Colon Carcinoma Metastatic in the Brain (tissue), 2 donors: ENCODE measurements around the gene TMEM63A.

GRCh38 chr1:225677275-225677712 lies 24.4 kb upstream of the ENAH start:
- PRO-cap, 2 experiments = no peak in any of the 2 experiments

DNA sequence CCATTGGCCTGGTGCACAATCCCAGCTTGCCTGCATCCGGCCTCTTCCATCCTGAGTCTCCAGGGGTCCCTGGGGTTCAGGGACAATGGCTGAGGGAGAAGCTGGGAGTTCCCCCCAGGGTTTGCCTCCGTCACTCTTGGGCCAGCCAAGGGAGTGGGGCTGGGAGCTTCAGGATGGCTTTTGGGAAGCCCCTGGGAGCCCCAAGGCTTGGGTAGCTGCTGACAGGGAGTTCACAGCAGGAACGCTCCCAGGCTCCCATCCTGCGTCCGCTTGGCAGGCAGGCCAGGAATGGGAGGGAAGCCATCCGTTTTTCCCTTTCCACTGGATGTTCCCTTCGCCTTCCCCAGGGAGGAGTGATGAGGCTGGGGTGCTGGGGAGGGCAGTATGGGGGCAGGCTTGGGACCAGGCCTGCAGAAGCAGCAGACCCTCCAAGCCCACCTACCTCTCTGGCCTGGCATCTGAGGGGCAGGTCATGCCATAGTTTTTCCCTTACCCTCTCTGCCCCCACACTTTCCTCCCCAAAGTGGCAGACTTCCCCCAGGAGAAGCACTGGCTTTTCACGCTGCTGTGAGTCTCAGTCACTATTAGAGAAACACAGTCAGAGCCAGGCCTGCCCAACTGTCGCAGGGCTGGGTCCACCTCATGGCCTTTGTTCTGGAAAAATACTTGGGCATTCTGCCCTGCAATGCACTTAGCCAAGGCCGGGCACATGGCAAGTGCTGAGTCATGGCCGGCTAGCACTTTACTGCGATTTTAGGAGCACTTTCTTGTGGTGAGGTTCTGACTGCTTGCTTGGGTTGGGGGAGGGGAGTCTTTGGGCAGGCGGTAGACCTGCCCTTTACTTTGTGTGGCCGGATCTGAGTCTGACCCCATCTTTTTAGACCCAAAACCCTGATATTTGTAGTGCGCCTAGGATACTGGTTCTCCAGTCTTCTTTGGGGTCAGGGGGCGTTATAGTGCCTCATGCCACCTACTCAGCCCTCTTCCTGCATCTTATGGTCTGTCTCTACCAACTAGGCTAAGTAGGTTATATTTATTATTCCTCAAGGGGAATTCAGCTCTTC lies 7.5 kb downstream of the EPHX1 start:
- PRO-cap, 2 experiments = peak in 1 of 2 experiments; most common minus-strand start position 576 of the sequence (in 1)

GRCh38 chr1:225875140-225875806 lies 6.9 kb downstream of the TMEM63A start:
- PRO-cap, 2 experiments = peak in 1 of 2 experiments; most common minus-strand start chr1:225875553 (in 1)

GRCh38 chr1:225880979-225881324 lies 1.2 kb downstream of the TMEM63A start:
- PRO-cap, 2 experiments = peak in 2 of 2 experiments; most common plus-strand start chr1:225881244 (in 2)

- PRO-cap, 2 experiments = peak in 2 of 2 experiments; most common plus-strand start chr1:225882426 (in 2); most common minus-strand start chr1:225882369 (in 2)
Measured at GRCh38 chr1:225882206-225882589, at the start of gene TMEM63A. TMEM63A (minus strand) TSS chr1:225882380.

DNA sequence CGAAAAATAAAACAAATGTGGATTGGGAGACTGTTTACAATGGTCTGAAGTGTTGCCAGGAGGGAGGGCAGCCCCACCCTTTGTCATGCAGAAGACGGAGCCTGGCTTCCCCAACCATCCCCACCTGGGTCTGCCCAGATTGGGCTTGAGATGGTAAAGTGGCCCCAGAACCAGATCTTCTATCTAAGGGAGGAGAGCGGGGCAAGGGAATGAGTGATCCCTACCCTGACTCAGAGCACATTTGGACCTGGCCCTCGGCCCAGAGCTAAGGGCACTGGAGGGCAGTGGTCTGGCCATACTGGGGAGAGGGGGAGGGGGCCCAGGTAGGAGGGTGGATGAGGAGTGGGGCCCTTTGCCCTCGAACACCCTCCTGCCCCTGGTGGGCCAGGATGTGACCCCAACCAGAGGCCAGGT lies 1.4 kb upstream of the LEFTY1 start:
- PRO-cap, 2 experiments = no peak in any of the 2 experiments

DNA sequence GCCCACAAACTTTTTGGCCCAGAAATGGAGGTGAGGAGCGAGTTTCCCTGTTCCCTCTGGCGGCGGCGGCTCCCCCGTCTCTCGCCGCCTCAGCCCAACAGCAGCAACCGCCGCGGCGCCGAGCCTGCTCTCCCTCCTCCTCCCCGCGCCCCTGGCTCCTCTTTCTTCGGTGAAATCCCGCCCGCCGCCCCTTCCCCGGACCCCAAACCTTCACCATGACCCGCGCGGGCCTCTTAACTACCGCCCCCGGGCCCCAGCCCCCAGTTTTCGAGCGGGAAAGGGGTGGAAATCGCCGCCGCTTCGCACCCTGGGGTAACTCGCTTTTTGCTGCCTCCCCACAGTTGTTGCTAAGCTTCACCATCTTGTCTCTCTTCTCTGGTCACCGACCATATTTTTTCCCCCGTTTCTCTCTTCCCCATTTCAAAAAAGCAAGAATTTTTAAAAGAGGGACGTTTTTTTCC lies 433 bp downstream of the H3-3A start:
- PRO-cap, 2 experiments = peak in 2 of 2 experiments; most common minus-strand start position 364 of the sequence (in 2)

DNA sequence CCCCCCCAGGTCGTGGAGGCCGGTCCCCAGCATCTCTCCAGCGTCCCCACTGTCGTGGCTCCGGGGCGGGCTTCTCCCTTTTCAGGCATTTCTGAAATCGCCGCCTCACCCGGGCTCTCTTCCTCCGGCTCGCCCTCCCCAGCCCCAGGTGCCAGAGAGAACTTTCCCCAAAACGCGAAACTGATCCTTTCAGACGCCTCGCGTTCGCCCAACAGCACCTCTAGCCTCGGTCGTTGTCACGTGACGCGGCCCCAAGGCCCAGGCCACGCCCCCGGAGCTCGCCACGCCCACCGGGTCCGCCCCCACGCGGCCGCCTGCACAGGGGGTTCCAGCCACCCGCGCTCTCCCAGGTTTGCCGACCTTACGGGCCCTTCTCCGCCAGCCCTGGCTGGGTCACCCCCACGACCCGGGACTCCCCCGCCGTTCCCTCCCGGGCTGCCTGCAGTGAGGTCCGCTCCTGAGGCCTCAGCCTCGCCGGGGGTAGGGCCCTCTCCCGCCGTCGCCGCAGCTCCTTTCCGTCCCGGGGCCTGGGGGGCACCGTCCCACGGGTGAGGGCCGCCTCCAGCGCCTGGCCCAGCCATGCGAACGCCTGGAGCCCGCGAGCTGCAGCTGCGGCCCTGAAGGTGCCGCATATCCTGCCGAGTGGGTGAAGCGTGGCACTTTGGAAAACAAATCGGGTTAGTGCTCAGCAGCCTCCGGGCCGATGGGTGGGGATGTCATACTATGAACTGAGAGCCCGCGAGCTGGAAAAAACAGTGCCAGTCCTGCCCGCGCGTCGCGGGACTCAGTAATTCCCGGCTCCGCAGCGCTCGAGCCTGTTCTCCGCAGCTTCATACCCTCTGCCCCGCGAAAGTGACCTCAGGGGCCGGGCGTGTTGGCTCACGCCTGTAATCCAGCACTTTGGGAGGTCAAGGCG lies 21.0 kb downstream of the H3-3A start:
- PRO-cap, 2 experiments = peak in 2 of 2 experiments; most common plus-strand start position 335 of the sequence (in 1); most common minus-strand start position 235 of the sequence (in 2)

- PRO-cap, 2 experiments = no peak in any of the 2 experiments
Measured at GRCh38 chr1:226100433-226101472, 38.2 kb downstream of the H3-3A start.

DNA sequence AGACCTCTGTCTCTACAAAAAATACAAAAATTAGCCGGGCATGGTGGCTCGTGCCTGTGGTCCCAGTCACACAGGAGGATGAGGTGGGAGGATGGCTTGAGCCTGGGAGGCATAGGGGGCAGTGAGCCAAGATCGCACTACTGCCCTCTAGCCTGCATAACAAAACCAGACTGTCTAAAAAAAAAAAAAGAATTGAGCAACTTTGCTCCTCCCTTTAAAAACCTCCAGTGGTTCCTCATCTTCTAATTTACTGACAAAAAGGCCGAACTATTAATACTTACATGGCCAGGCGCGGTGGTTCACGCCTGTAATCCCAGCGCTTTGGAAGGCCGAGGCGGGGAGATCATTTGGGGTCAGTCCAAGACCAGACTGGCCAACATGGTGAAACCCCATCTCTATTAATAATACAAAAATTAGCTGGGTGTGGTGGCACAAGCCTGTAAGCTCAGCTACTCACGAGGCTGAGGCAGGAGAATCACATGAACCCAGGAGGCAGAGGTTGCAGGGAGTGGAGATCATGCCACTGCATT lies 4.4 kb downstream of the ACBD3 start:
- PRO-cap, 2 experiments = no peak in any of the 2 experiments

DNA sequence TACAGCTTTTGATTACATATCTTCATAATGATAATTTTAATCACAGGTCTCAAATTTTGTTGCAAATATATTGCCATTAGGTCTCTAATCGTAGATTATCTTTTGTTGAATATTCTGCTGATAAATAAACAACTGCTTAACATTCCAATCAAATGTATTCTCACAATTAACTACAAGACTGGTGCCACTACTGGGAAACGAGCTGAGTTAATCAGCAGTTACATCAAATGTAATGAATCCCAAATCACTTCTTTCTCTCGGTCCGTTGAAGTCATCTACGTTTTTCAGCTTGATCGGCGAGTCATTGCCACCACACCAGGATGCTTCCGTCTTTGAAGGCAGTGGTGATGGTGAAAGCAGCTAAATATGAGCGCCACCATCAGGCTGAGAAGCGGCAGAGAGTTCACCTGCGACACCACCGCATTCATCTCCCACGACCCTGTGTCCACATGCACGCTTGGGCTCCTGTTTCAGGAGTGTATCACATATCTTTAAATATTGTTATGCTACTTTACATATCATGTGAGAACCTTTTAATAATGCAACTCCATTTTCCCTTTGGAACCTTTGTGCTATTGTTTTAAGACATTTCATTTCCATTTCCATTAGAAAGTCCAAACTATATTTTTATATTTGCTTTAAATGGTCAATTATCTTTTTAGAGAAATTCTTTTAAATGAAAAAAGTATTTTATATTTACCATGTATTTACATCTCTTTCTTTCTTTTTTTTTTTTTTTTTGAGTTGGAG lies 24.4 kb upstream of the LIN9 start:
- PRO-cap, 2 experiments = no peak in any of the 2 experiments

DNA sequence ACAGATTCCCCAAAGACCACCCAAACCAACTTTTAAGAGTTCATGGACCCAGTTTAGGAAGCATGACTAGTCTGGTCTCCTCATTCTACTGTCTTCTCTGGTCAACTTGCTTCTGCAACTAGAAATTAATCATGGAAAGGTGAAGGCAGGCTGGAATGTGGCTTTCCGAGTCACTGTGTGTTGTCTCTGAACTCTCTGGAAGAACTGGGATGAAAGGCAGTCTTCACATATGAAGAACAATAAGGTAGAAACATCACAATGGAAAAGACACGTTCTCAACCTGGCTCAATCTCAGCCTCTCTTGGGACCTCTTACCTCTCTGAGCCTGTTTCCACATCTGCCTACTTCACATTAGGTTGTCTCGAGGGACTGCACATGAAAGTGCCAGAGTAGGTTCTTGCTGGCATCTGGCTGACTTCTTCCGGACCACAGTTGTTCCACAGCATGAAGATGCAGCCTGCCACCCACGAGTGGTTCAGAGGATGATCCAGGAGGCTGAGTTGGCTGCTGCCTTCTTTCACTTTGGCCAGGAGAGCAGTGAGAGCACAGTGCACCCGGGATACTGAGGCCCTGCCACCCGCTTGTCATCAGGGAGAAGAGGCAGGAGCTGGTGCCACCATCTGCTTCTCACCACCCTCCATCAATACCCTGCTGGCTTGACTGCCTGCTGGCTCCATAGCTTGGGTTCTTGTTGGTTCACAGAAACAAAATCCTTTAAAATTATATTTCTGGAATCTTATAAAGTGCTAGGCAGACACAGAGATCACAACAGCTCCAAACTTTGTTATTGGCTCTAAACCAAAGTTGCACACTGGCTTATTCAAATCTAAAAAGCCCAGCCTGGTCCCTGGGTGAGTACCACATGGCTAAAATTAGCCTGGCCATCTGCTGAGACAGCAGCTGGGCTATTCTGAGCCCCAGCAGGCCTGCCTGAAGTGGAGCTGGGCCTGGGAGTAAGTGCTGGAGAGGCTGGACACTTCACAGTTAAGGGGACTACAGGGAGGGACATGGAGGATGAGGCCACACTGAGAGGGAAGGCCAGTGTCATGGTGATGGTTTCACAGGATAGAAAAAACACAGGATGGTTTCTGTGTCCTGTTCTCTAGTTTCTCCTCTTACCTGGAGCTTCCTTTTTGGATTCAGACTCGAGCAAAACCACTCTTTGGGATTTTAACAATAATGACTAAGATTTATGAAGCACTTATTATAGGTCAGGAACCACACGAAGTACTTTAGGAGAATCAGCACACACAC lies 46.9 kb upstream of the LIN9 start:
- PRO-cap, 2 experiments = no peak in any of the 2 experiments

GRCh38 chr1:226365009-226365208 lies 43.0 kb downstream of the PARP1 start:
- PRO-cap, 2 experiments = no peak in any of the 2 experiments

GRCh38 chr1:226568013-226568800 lies 19.6 kb downstream of the STUM start:
- PRO-cap, 2 experiments = no peak in any of the 2 experiments

GRCh38 chr1:226634597-226635192 lies 86.1 kb downstream of the STUM start:
- PRO-cap, 2 experiments = no peak in any of the 2 experiments

GRCh38 chr1:226678479-226679208 lies 60.4 kb downstream of the ITPKB start:
- PRO-cap, 2 experiments = no peak in any of the 2 experiments

DNA sequence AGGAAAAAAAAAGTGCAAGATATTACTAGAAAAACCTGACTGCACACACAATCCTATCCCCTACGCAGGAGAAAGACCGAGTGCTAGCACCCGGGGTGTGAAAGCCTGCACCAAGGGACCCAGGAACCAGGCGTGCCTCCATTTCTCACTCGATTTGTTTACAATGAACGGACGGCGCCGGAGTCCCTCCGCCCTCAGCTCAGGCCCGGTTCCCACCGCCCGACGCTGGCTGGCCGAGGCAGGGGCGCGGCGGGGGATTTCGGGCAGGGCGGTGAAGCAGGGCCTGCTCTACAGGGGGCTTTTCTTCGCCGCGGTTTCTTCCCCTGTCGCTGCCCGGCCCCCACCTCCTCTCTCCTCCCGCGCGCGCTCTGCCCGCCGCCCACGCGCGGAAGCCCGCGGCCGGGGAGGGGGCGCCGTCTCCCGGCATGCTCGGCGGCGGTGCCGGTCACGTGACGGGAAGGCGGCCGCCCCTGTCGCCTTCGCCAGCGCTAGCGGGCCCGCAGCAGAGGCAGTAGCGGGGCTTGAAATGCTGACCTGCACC lies 35.8 kb downstream of the ITPKB start:
- PRO-cap, 2 experiments = peak in 2 of 2 experiments; most common plus-strand start position 448 of the sequence (in 2); most common minus-strand start position 391 of the sequence (in 1)

DNA sequence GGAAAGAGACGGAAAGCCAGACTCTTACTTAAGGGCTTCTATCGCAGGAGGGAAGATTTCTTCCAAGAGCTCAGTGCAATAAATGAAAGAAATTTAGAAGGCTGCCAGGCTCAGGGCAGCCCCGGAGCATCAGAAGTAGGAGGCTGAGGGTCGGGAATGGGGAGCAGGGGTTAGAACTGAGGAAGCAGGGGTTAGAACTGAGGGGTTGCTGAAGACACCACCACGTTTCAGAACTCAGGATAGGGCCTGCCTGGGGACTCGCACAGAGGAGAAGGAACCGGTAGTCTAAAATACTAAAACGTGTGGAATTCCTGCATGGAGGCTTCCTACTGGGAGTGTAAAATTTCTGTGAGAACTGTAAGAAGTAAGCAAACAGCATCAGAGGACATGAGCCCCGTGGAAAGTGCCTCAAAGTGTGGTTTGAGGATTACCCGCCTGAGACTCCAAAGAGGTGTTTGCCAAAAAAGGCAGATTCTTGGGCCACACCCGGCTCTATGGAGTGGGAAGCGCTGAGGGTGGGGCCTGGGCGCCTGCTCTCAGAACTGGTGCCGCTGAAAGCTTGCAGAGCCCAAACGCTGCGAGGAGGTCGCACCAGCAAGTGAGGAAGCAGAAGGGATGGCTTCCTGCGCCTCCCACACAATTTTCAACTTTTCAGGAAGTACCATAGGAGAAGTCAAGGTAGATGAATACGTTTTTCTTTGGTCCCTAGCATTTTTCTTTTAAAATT lies 43.1 kb upstream of the PSEN2 start:
- PRO-cap, 2 experiments = no peak in any of the 2 experiments

- PRO-cap, 2 experiments = no peak in any of the 2 experiments
Measured at GRCh38 chr1:226920297-226920984, 19.7 kb upstream of the COQ8A start.

GRCh38 chr1:226965196-226965660 lies 25.1 kb downstream of the COQ8A start:
- PRO-cap, 2 experiments = no peak in any of the 2 experiments